Colonic mucosa (tissue), 1 donor: Measurements from ENCODE around the gene WNT9A.

GRCh38 chr1:226814649-226814998 is 55.8 kb upstream of the PSEN2 start:
- PRO-cap, result no peak

DNA sequence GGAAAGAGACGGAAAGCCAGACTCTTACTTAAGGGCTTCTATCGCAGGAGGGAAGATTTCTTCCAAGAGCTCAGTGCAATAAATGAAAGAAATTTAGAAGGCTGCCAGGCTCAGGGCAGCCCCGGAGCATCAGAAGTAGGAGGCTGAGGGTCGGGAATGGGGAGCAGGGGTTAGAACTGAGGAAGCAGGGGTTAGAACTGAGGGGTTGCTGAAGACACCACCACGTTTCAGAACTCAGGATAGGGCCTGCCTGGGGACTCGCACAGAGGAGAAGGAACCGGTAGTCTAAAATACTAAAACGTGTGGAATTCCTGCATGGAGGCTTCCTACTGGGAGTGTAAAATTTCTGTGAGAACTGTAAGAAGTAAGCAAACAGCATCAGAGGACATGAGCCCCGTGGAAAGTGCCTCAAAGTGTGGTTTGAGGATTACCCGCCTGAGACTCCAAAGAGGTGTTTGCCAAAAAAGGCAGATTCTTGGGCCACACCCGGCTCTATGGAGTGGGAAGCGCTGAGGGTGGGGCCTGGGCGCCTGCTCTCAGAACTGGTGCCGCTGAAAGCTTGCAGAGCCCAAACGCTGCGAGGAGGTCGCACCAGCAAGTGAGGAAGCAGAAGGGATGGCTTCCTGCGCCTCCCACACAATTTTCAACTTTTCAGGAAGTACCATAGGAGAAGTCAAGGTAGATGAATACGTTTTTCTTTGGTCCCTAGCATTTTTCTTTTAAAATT is 43.1 kb upstream of the PSEN2 start:
- PRO-cap, result unidirectional peak, plus-strand start at position 571 of the sequence

- PRO-cap, result bidirectional peak, plus-strand start at chr1:226939413, minus-strand start at chr1:226939103; unidirectional peak, minus-strand start at chr1:226939863; bidirectional peak, plus-strand start at chr1:226940298, minus-strand start at chr1:226940028
Observed at GRCh38 chr1:226938976-226940107, 752 bp upstream of the COQ8A start.

GRCh38 chr1:226941799-226942340 is 1.8 kb downstream of the COQ8A start:
- PRO-cap, result no peak

DNA sequence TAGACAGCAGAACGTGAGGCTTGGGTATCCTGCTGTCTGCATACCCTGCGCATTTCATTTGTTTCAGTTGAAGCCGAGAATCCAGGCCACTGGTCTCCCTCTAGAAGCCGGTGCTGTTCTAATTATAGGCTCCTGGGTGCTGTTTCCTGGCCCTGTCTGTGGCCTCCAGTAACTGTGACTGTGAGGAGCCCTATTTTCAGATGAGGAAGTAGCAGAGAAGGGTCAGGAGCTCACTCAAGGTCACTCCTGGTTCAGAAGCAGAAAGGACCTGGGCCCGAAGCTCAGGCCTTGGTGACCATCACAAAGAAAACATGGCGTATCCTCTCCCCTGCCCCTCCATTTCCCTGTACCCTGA is 24.0 kb downstream of the COQ8A start:
- PRO-cap, result no peak

DNA sequence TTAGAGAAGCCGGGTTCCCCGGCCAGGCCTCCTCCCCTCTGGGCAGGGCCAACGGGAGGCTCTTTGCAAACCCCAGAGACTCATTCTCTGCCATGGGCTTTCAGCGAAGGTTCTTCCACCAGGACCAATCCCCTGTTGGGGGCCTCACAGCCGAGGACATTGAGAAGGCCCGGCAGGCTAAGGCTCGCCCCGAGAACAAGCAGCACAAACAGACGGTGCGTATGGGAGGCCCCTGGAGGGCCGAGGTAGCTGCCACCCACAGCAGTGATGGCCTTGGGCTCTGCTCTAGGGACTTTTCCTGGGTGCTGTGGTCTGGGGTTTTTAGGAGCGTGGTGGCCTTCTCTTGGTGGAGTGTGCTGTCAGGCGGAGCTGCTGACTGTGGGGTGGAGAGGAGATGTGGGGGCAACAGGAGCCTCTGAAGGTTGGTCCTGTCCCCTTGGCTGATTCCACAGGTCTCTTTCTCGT is 25.1 kb downstream of the COQ8A start:
- PRO-cap, result no peak

- PRO-cap, result bidirectional peak, plus-strand start at chr1:226988437, minus-strand start at chr1:226988255
Observed at GRCh38 chr1:226988019-226988694, 48.1 kb downstream of the COQ8A start.

- PRO-cap, result no peak
Observed at GRCh38 chr1:227019075-227019909, 79.2 kb downstream of the COQ8A start.

GRCh38 chr1:227139486-227139977 is 178.8 kb downstream of the CDC42BPA start:
- PRO-cap, result no peak

DNA sequence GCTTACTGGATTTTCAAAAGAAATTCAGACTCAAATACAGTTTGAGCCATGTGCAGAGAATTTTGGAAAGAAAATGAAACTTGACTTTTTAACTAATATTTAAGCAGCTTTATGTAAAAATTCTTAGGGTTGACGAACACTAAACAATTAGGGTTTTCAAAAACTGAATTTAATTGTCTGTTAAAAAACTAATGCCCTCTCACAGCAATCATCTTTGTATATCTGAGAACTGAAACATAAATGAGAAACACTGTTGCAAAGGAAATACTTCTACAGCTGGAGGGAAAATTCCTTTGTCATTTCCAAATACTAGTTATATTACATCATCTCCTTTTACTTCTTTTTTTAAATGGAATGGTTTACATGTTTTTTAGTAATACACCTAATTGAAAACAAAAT is 19.2 kb downstream of the CDC42BPA start:
- PRO-cap, result no peak

DNA sequence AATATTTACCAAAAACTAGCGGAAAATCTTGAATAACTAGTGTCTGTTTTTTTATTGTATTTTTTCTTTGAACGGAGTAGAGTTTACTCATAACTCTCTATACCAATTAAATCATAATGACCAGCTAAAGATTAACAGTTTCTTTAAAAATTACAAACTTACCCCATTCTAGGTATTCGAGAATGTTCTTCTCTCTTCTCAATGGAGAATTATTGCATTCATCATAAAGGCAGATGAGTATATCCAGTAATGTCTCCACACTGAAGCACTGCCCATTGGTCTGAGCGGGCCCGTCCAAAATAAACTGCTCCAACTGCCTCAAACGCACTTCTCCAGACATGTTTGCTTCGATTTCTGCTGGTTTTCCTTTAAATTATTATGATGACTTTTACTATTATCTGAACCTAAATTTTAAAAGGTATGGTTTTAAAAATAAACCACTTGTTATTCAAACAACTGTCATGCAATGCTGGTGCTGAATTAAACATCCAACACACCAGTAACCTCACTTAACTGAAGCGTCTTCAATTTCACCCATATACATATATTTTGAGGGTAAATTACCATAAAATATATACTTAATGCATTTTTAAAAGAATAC is 1.3 kb downstream of the CDC42BPA start:
- PRO-cap, result no peak

DNA sequence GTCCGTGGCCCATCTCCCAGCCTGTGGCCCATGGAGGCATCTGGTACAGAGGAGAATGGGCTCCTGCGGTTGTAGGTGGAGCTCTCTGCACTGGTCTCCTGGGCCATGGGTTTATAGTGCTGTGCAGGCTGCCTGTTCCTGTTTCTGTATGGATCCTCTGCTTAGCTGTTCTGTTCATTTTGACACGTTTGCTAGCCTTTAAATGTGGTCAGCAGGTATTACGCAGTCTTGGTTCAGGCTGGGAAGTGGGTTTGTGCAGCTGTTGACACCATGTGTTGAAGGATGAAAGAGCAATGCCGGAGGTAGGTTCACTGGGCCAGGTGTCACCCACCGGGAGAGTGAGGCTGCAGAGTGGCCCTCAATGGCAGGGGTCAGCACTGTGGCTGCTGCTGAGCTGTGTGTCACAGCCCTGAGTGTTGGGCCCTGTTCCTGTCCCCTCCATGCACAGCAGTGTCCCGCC is 38.9 kb downstream of the SNAP47 start:
- PRO-cap, result no peak

DNA sequence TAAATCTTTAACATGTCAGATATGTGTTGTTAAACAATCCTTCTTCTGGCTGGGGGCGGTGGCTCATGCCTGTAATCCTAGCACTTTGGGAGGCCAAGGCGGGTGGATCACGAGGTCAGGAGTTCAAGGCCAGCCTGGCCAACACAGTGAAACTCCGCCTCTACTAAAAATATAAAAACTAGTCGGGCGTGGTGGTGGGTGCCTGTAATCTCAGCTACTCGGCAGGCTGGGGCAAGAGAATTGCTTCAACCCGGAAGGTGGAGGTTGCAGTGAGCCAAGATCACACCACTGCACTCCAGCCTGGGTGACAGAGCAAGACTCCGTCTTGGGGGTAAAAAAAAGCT is 37.7 kb downstream of the WNT9A start:
- PRO-cap, result no peak

- PRO-cap, result no peak
Observed at GRCh38 chr1:227925026-227925557, 22.6 kb downstream of the WNT9A start.

DNA sequence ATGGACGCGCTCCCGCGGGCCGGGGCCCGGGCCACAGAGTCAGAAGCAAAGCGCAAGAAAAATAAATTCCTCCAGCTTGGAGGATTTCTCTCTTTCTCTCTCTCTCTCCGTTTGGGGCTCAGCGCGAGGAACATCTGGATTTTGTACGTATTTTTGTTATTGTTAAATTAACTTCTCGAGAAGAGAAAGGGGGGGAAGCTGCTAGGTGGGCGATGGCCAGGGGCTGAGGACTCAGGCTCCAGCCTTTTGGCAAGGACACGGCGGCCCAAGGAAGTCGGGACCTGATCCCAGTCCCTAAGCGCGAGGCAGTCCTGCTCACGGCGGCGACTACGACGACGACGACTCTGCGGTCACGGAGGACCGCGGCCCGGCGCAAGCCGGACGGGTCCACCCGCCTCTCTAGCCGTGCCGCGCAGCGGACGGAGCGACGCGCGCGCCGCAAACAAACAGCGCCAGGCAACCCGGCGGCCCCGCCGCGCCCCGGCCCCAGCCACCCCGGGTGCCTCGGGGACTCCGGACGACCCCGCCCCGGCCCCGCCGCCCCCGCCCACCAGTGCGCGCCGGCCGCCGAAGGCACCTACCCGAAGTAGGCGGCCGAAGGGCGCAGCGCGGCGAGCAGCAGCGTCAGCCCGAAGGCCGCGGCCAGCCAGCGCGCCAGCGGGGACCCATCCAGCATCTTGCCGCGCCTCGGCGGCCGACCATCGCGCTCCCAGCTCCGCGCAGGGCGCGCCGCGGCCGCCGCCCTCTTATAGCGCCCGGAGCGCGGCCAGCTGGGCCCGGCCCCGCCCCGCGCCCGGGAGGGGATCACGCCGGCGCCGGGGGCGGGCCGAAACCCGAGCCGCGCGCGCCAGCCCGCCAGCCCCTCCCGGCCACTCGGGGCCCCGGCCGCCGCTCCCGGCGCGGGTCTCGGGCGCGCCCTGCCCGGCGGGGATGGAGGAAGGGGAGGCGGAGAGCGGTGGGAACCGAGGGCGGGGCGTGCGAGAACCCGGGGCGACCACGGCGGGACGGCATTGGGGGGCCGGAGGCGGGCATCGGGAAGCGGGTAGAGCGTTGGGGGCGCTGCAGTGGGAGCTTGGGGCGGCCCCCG is at the start of gene WNT9A:
Gene WNT9A, minus strand, starts transcription at position 721 of the 1,087 bp plus-strand sequence.
- PRO-cap, result bidirectional peak, plus-strand start at position 920 of the sequence, minus-strand start at position 719 of the sequence

DNA sequence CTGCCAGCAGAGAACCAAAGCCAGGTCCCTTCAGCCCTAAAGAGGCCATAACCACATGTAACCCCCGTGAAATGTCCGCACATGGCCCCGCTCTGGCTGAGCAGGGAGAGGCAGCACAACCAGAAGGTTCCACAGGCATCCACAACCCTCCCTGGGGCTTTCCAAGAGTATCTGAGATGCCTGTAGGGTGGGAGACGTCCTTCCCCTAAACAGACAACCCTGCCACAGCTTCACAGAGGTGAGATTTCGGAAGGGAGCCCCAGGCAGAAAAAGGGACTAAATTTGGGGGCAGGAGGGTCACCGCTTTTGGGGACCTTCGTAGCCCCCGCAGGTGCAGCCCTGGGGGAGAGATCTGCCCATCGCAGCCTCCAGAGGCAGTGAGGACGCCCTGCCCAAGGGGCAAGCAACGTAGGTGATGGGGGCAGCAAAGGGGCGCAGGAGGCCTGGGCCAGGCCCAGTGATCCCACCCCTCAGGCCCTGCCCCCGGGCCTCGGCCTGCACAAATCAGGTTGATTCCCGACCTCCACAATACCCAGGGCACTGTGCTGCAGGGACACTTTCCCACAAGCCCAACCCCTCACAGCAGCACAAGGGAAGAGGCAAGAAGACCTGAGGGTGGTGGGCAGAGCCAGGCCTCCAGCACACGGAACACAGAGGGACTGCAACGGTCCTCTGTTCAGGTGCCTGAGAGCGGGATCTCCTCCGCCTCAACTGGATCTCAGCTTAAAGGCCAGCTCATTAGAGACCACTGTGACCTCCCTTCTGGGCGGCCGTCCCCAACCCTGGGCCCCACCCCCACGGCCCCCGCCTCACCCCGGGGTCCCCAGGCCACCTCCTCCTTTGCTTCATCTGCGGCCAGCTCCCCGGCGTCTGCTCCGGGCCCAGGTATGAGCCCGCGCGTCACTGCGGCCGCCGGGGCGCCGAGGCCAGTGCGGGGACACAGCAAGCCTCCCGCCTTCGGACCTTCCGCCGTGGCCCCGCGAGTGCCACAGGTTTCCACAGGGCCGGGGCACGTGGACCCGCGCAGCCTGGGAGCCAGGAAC is 925 bp upstream of the ARF1 start:
- PRO-cap, result no peak

DNA sequence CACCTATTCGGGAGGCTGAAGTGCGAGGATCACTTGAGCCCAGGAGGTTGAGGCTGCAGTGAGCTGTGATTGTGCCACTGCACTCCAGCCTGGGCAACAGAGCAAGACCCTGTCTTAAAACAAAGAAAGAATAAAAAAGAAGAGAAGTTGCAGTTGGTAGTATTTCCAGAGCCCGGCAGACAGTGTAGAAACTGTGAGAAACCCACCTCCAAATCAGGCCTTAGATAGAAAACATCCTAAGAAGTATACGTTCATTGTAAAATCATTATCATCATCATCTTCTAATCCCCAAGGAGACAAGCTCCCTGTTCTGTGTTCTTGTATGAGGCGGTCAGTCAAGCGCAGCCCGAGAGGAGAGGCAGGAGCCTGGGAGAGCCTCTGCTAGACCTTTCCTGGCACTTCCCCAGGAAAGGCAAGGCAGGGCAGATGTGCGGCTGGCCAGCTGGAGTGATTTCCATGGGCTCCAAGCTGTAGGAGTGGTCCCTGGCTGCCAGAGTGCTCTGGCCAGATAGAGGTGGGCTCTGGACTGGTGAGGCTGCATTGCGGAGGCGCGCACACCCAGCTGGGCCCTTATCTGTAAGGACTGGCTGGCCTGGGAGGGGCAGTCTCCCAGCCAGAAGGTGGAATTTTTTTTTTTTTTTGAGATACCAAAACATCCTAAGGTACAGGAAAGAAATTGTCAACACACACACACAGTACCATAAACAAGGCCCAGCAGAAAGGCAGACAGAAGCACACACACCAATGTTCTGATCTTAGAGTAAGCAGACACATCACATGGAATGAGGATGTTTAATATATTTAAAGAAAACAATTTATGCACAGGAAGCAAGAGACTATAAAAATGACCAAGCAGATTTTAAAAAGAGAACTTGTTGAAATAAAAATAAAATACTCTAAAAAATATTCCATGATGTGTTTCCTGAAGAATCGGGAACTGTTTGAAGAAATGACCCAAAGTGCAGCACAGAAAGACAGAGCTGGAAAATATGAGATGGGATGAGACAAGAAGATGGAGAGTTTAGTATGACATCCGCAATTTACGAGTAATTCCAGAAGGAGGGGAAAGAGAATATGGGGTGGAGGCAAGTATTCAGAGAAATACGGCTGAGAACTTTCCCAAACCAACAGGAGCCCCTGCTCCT is 13.2 kb downstream of the IBA57 start:
- PRO-cap, result no peak

- PRO-cap, result no peak
Observed at GRCh38 chr1:228209641-228210798, 2.2 kb downstream of the OBSCN start.

GRCh38 chr1:228212425-228213065 is 4.7 kb downstream of the OBSCN start:
- PRO-cap, result no peak

DNA sequence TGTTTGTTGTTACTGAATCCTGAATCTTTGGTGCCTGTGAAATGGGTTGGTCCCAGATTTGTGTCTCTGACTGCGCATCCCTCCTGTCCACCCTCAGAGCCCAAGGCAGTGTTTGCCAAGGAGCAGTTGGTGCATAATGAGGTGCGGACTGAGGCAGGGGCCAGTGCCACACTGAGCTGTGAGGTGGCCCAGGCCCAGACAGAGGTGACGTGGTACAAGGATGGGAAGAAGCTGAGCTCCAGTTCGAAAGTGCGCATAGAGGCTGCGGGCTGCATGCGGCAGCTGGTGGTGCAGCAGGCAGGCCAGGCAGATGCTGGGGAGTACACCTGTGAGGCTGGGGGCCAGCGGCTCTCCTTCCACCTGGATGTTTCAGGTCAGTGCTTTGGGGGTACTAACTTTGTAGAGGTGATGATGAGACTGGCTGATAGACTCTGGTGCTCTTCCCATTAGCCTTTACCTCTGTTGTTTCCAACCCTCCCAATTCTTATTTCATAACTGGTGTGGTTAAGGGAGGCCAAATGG is 38.6 kb downstream of the OBSCN start:
- PRO-cap, result no peak